Vagina (tissue), 1 donor: ENCODE data around the gene CARM1.

DNA sequence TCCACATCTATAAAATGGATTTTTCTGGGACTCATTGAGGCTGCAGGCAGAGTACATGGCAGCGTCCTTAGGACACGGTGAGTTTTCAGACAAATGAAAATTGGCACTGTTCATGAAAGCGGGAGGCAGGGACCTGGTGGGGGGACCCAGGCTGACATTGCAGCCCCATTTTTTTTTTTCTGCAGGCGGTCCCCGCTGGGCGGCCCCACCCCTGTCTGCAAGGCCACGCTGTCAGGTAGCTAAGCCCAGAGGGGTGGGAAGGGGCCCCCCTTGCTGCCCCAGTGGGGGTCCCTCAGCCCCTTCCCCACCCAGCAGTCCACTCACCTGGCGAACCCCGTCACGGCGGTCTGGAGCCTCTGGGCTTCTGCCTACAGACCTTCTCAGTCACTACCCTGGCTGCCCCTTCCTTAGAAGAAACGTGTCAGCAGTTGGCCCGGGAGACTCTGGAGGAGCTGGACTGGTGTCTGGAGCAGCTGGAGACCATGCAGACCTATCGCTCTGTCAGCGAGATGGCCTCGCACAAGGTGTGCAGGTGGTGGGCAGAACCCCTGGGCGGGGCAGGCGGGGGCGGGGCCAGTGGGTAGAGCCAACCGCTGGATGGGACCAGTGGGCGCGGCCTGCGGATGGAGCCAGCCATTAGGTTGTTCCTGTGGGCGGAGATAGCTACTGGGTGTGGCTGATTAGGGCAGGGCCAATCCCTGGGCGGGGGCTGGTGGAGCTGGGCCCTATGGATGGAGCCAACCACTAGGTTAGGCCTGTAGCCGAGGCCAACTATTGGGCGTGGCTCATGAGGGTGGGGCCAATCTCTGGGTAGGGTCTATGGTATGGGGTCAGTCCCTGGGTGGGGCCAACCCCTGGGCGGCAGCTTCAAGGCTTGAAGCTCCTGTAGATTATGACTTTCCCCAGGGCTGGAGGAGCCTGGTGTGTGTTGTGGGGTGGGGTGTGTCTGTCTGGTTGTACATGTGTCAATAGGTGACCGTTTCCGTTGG is 30.4 kb downstream of the PDE4A start:
- PRO-cap: no peak
- RAMPAGE, long total RNA: no peak

DNA sequence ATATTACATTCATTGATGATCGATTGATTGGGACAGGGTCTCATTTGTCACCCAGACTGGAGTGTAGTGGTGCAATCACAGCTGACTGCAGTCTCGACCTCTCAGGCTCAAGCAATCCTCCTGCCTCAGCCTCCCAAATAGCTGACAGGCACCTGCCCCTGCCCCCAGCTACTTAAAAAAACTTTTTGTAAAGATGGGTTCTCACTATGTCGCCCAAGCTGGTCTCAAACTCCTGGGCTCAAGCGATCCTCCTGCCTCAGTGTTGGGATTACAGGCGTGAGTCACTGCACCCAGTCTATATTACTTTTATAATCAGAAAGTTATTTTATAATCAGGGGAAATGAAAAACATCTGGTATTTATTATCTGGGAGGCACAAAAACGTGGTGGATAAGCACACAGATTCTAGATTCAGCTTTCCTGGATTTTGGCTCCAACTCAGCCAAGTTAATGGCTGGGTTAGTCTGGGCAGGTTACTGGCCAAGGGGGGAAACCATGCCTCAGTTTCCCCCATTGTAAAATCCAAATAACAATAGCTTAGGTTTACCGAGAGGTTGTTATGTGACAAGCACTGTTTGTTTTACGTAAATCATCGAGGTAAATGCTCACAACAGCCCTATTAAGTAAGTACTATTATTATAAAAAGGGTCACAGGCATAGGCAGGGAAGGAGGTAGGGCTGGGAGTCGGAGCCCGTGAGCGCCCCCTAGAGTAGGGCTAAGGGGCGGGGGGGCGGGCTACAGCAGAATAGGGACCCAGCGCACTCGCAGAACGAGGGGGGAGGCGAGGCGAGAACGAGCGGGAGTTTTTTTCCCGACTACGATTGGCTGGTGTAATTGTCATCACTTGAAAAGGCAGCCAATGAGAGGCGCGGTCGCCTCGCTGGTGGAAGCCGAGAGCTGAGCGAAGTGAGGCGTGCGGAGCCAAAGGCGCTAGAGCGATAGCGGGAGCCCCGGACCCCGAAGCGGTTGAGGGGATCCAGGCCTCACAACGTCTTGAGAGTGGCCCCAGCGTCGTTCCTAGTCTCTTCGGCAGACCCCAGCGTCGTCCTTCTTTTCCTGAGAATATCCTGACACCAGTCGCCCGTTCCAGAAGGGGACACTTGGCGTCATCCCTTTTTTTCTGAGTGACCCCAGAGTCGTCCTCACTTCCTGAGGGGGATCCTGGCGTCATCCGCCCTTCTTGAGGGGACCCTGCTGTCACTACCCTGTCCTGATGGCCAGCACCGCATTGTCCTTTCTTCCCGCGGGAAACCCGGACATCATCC is 24.4 kb downstream of the KEAP1 start:
- PRO-cap: unidirectional peak, plus-strand start at position 886 of the sequence
- RAMPAGE, long total RNA: no peak

DNA sequence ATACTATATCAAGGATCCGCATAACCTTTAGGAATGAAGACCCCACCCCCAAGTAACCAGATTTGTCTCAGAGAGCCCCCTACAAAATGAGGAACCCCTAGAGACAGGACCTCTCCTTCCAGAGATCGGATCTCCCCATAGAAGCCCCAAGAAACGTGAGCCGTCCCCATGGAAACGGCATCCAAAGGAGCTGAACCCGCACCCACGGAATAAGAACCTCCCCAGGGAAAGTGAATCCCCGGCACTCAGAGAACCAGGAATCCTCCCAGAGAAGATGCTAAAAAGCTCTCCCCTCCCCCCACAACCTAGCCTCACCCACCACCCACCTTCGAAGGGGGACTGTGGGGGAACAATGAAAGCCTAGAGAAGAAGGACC is 763 bp downstream of the CDKN2D start:
- PRO-cap: unidirectional peak, minus-strand start at position 179 of the sequence
- RAMPAGE, long total RNA: no peak

- PRO-cap: bidirectional peak, plus-strand start at chr19:10603568, minus-strand start at chr19:10603381
- RAMPAGE, long total RNA: no peak
These were observed 16.1 kb upstream of the AP1M2 start for GRCh38 chr19:10602949-10603912.

DNA sequence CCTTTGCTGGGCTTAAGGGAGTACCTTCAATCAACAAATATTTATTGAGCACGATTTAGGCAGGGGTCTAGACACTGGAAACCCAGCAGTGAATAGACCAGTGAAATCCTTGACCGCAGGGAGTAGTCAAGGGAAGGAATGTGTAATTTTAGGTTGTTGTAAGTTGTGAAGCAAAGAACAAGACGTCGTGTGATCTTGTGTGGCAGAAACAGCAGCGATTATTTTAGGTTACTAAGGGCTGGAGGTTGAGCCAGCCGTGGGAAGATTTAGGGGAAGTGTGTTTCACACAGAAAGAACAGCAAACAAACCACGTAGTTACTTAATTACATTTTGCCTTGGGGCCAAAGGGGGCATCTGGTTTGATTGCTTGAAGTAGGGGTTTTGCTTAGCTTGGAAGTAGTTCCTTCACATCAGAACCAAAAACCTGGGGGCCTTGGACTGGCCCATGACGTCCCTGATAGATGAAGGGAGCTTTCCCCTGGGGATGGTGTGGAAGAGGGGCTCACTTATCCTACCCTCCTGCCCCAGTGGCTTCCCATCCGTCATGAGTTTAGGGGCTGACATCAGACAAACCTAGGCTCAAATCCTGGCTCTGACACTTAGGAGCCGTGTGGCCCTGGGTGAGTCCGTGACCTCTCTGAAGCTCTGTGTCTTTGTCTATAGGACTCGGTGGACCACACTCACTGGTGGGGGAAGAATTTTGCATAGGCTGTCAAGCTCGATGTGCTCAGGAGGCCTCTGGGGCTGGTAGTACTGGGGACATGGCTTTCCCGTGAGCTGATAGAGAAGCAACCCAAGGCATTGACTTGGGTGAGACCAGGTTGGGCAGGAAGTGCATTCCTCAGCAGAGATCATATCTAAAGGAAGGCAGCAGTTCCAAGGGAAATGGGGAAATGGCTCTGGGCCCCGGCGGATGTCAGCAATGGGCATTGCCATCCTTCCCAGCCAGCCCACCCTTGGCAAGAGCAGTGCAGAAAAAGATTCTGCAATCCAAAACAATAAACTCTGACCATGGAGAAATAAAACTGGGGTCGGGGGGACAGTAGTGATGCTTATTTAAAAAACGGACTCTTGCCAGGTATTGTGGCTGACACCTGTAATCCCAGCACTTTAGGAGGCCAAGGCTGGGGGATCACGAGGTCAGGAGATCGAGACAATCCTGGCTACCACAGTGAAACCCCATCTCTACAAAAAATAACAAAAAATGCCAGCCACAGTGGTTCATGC is 17.3 kb upstream of the AP1M2 start:
- PRO-cap: no peak
- RAMPAGE, long total RNA: no peak

GRCh38 chr19:10655219-10655644 is 1.1 kb downstream of the ILF3 start:
- PRO-cap: no peak
- RAMPAGE, long total RNA: no peak

GRCh38 chr19:10655681-10656230 is 1.6 kb downstream of the ILF3 start:
- PRO-cap: no peak
- RAMPAGE, long total RNA: no peak

DNA sequence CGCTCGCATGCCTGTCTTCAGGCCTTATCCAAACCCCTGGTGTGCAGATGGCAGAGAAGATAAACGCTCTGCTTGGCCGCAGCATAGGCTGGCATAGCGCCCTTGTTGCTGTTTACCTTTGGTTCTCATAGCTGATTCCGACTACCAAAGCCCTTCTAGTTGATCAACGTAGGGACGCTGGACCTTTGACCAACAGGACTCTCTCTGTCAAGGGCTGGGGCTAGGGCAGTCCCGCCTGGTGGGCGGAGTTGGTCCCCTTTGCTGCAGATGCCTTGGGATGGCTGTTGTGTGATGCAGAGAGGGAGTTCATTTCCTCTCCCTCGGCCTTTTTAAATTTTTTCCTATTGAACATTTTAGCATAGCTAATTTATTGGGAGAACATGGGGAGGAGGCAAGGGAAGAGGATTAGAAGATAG is 23.4 kb upstream of the QTRT1 start:
- PRO-cap: no peak
- RAMPAGE, long total RNA: no peak

DNA sequence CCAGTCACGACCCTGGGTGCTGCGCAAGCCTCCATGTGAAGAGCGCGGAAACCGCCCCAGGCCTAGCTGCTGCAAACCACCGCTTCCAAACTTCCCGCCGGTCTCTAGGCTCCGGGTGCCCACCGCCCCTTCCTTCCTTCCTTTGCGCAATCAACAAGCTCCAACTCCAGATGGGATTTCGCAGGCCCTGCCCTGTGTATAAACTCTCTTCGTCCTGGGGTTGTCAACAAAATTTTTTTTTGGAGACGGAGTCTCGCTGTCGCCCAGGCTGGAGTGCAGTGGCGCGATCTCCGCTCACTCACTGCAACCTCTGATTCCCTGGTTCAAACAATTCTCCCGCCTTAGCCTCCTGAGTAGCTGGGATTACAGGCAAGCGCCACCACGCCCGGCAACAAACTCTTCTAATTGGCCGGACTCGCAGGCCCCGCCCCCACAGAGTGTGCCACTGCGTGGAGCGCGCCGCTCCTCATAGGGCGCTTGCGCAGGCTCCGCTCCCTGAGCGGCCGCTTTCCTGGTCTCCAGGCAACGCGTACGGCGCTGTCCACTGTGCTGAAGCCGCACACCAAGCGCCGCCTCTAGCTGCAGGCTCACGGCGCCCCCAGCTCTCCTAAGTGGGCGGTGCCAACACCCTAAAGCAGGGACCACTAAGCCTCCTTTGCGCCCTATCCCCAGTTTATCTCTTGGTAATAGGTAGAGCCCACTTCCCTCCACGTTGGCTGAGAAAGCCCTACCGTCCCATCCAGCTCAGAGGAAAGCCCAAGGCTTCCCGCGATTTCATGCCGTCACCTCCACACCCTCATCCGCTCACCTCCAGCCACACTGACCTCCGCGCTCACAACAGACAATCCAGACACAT is 5.6 kb upstream of the QTRT1 start:
- PRO-cap: no peak
- RAMPAGE, long total RNA: no peak

- PRO-cap: no peak
- RAMPAGE, long total RNA: no peak
These were observed 29.3 kb downstream of the DNM2 start for GRCh38 chr19:10747144-10747688.

DNA sequence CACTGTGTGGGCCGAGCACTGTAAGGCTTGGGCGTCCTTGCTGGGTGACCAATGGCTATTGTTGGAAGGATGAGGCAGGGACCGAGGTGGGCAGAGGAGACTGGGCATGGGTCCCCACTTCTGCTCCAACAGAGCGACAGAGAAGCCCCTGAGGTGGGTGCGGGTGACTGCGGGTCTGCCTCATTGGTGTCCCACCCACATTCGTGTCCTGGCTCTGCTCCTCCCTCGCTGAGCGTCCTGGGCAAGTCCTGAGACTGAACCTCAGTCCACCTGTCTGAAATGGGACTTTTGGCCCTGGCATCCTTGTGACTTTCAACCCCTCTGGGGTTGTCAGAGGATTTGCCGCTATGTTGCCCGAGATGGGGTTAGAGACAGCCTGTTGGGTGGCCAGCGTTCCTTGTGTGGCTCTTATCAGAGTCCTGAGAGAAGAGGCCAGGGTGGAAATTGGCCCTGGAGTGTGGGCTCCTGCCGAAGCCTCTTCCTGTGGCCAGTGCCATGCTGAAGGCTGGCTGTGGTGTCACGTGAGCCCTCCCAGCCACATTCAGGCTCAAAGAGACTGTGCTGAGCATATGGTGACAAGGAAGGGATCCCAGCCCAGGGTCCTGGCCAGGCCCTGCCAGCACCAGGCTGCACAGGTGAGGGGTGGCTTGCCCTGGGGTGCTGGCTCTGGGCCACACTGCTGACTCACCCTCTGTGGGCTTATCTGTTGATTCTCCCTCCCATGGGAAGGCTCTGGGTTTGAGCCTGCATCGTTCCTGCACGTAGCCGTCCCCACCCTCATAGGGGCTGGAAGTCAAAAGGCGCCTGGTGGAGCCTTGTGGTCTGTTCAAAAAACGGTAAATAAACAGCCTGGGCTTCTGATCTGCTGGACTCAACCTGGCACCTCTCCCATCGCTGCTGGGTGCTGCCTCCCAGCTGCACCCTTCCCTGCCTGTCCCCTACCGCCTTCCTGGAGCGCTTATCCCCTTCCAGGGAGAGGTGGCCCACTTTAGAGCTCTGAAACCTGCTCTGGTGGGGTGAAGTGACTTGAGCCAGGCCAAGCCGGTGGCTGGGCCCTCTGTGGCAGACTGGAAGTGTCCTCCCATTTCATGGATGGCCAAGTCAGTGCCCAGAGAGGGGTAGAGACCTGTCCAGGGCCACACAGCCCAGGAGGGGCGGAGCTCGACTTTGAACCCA is 31.0 kb downstream of the DNM2 start:
- PRO-cap: no peak
- RAMPAGE, long total RNA: no peak

DNA sequence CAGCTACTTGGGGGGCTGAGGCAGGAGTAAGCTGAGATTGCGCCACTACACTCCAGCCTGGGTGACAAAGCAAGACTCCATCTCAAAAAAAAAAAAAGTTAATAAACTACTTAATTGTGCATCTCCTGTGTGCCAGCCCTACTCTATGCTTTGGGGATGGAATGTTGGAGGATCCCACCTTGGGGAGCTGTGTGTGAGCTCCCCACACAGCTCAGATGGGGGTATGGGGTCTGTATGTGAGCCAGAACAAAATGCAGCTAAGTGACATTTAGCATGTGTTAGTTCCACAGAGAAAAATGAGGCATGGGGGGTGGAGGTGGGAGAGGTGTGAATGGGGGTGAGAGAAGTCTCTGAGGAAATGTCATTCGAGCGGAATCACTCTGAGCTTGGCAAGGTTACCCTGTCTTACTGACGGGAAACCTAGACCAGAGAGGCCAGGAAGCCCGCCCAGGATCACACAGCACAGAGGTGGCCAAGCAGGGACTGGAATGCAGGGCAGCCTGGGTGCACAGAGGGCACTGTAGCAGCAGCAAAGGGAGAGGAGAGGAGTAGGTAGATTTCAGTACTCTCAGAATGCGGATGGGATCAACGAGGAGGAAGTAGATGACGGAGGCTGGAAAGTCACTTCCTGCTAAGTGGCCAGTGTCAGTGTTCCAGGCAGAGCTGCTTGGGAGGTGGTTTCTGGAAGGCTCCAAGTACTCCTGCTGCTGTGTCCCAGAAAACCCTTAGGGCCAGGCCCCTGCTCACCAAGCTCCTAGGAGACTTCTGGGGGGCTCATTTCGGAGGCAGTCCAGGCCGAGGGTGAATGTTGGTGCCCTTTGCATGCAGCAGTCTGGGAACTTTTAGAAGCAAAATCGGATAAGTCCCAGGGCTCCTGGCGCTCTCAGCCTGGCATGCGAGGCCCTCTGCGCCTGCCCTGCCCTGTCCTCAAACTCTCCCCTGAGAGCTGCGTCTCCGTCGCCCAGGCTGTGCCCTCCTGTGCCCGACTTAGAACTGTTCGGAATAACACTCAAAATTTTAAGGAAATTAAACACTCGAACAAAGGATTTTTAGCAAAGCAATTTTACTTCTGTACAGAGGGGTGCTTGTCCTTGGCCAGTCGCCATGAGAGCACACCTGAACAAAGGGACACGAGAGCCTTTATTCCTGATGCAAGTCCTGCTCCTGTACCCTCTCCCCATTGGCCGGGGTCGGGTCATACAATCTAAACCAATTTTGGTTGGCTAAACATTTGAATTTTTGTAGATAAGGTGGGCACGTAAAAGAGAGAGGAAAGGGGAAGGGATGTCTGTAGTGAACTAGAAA is 33.4 kb downstream of the DNM2 start:
- PRO-cap: unidirectional peak, plus-strand start at position 660 of the sequence
- RAMPAGE, long total RNA: no peak

GRCh38 chr19:10752155-10752637 is 34.3 kb downstream of the DNM2 start:
- PRO-cap: no peak
- RAMPAGE, long total RNA: no peak

DNA sequence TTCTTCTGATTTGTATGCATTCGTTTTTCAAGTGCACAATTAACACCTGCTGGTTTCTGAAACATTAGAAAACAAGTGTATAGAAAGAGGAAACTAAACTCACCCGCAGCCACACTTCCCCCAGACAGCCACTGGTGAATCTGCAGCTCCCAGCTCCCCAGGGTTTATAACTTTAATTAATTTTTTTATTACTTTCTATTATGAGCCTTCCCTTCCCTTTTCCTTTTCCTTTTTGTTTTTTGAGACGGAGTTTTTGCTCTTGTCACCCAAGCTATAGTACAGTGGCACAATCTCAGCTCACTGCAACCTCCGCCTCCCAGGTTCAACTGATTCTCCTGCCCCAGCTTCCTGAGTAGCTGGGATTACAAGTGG is 58.7 kb downstream of the TMED1 start:
- PRO-cap: no peak
- RAMPAGE, long total RNA: no peak

- PRO-cap: no peak
- RAMPAGE, long total RNA: no peak
These were observed 15.4 kb downstream of the TMED1 start for GRCh38 chr19:10820601-10821060.

DNA sequence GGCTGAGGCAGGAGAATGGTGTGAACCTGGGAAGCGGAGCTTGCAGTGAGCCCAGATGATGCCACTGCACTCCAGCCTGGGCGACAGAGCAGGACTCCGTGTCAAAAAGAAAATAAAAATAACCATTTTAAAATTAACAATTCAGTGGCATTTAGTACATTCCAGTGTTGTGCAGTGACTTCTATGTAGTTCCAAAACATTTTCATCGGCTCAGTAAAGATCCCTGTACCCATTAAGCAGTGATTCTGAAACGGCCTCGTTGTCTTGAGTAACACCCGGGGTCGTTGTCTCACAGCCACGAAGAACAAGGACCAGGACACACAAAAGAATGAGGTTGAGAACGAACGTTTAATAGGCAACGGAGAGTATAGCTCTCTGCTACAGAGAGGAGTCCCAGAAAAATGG is 2.3 kb upstream of the TMED1 start:
- PRO-cap: no peak
- RAMPAGE, long total RNA: no peak

- PRO-cap: bidirectional peak, plus-strand start at chr19:10871330, minus-strand start at chr19:10871215; unidirectional peak, plus-strand start at chr19:10871330; bidirectional peak, plus-strand start at chr19:10871458, minus-strand start at chr19:10871509
- RAMPAGE, long total RNA: start-site peak on the plus strand at chr19:10871811-10871845, 23 reads
These were observed at the start of gene CARM1 for GRCh38 chr19:10871284-10872212. Gene CARM1, plus strand, starts transcription at chr19:10871553.

- PRO-cap: no peak
- RAMPAGE, long total RNA: start-site peak on the plus strand at chr19:10996216-10996224, 17 reads; start-site peak on the plus strand at chr19:10996281-10996353, 54 reads; start-site peak on the plus strand at chr19:10996429-10996539, 25 reads
These were observed 35.3 kb downstream of the SMARCA4 start for GRCh38 chr19:10995965-10996694.

- PRO-cap: no peak
- RAMPAGE, long total RNA: no peak
These were observed 57.3 kb downstream of the SMARCA4 start for GRCh38 chr19:11018134-11018609.

DNA sequence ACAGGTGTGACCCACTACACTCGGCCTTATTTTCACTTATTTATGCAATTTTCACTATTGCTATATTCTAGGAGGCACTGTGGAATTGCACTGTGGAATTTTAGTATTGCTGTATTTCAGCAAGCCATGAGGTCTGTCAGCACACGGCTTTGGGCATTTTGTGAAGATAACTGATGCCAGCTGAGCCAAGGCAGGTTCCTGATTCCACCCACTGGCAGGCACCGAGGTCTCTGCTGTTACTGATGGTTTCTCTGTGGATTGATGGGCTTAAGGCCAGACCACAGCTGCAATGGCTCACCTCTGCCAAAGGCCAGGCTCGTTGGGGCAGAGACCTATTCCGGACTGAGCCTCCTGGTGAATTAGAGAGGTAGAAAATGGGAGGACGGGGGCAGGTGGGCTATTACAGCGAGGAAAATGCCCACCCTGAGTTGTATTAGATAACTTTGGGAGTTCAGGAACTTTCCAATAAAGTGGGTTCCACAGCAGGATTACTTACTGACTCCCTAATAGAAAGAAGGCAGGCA is 5.4 kb upstream of the LDLR start:
- PRO-cap: no peak
- RAMPAGE, long total RNA: no peak